ENCODE measurements around a stretch of chr7.

DNA sequence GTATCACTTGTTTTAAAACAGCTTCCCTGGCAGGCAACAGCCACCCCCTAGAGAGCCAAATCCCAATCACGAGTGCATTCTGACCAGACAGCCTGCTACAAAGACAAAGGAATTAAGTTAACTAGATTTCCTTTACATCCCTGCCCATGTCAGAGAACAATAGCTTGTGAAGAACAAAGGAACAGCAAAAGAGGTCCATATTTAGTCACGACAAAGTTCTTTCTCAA is 48.8 kb downstream of the SLC37A3 start:
- PRO-cap, result no peak
- RAMPAGE, long total RNA, result no peak

DNA sequence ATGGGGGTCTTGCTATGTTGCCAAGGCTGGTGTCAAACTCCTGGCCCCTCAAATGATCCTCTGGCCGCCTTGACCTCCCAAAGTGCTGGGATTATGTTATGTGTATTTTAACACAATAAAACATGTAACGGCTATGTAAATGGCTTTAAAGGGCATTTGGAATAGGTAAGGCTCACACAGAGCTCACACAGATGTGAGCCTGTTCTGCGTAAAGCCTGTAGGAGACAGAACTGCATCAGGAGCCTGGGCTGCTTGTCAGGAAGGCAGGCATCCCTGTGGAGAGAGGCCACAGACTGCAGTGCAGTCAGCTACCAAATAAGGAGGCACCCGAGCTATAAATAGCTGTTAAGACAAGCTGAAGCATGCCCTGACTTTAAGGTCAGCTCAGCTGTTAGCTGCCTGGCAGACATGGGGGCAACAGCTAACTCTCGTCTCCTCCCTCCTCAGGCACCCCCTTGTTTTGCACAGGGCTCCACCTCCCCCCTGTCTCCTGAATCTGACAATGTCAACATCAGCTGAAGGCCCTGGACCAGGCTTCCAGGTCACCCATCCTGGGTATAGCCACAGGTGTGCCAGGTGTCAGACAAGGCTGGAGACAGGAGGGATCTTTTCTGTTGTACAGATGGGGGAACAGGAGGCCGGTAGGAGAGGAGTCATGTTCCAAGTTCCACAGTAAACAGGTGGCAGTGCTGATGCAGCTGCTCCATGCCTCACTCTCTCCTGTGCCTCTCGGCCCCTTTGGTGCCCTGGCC is 27.5 kb upstream of the MKRN1 start:
- PRO-cap, result no peak
- RAMPAGE, long total RNA, result no peak

DNA sequence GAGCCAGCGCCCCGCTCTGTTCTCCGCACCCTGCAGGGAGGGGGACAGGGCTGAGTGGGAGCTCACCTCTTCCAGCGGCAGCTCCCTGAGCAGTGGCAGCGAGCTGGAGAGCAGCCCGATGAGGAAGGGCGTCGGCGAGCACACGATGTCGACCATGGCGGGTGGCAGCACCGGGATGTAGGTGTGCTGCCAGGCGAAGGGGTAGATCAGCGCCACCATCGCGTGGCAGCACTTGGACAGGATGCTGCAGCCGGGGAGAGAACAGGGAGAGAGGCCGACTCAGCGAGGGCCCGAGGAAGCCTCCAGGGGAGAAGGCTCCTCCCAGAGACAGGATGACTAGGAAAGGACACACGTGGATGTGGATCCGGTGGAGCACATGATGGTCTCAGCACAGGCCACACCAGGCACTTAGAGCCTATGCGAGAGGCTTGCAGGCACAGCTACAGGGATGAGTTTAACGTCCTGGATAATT is 48.0 kb upstream of the MKRN1 start:
- PRO-cap, result no peak
- RAMPAGE, long total RNA, result no peak

- PRO-cap, result no peak
- RAMPAGE, long total RNA, result no peak
Measured at GRCh38 chr7:140594090-140594740, 46.4 kb downstream of the DENND2A start.

- PRO-cap, result no peak
- RAMPAGE, long total RNA, result no peak
Measured at GRCh38 chr7:140604652-140604894, 36.0 kb downstream of the DENND2A start.

DNA sequence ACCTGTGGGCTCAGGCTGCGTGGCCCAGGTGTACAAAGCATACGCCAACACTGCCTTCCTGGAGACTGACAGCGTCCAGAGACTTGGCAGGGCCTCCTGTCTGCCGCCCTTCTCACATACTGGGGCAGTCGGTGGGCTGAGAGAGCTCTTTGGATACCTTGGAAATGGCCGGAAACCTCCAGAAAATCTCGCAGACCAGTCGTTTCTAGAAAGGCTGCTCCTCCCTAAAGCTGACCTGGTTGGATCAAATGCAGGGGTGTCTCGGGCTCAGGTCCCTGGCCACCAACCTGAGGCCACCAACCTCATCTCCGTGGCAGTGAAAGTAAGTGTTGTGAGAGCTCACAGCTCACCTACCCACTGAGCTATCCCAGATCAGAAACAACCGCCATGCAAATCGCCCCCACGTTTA is 1.2 kb downstream of the ADCK2 start:
- PRO-cap, result no peak
- RAMPAGE, long total RNA, result no peak

DNA sequence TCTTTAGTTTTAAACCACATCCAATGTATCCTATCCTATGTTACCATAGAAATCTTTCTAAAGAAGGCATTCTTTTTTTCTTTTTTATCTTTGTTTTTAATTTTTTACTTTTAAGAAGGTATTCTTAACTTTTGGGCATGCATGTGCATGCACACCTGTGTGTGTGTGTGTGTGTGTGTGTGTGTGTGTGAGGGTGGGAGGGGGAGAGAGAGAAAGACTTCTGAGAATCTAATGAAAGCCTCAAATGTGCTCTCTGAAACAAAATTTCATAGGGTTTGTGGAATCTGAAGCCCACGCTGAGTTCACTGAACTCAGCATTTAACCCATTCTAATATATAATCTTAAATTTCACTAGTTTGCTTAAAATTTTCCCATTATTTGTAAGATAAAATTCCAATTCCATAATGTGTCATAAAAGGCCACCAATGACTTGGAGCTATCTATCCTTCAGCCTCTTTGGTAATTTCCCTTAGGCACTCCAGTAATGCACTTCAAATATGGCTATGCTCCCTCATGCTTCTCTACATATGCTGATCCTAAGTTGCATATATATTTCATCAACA is 112.6 kb downstream of the BRAF start:
- PRO-cap, result no peak
- RAMPAGE, long total RNA, result no peak

- PRO-cap, result no peak
- RAMPAGE, long total RNA, result no peak
Measured at GRCh38 chr7:141302393-141303091, 228.7 kb downstream of the TMEM178B start.

- PRO-cap, result no peak
- RAMPAGE, long total RNA, result no peak
Measured at GRCh38 chr7:141460703-141461381, 90.4 kb upstream of the AGK start.

DNA sequence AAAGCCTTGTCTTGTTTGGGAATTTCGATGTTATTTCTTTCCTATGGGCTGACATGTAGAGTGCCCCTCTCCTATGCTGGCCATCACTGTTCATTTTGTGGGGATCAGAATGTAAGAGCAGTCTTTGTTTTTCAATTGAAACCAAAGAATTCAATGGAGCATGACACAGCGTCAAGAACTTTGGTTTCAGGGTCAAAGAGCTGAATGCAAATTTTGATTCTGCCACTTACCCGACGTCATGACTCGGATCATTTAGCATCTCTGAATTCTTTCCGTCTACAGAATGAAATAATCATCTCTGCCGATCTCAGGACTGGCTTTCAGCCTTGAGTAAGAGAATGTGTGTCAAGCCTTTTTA is 52.6 kb downstream of the DENND11 start:
- PRO-cap, result no peak
- RAMPAGE, long total RNA, result no peak

GRCh38 chr7:142225498-142225854 is 32.4 kb downstream of the PRSS58 start:
- PRO-cap, result no peak
- RAMPAGE, long total RNA, result no peak

- PRO-cap, result no peak
- RAMPAGE, long total RNA, result no peak
Measured at GRCh38 chr7:142320078-142320781, 62.4 kb upstream of the PRSS58 start.

GRCh38 chr7:142556720-142557120 is 192.6 kb upstream of the PRSS1 start:
- PRO-cap, result no peak
- RAMPAGE, long total RNA, result no peak

- PRO-cap, result no peak
- RAMPAGE, long total RNA, result no peak
Measured at GRCh38 chr7:142618612-142619095, 130.6 kb upstream of the PRSS1 start.

- PRO-cap, result no peak
- RAMPAGE, long total RNA, result no peak
Measured at GRCh38 chr7:142646332-142646977, 102.8 kb upstream of the PRSS1 start.

DNA sequence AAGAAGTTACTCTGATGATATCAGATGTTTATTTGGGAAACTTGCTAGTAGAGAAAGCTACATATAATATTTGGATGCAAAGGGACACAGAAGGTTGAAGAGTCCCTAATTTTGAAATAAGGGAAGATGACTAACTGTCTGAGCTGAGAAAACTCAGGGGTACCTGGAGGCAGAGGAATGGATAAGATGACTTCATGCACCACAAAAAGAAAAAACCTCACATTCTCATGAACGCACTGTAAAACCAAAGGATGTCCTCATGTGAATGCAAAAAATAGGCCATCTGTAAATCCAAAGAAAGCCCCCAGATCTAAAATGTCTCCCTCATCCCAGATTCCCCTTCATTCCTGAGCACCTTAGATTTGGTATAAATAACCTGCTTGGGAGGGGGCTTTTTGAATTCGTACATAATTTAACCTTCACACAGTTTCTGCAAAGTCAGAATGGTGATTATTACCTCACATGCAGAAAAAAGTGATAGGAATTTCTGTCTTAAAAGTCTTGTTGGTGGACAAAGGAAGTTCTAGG is 29.4 kb downstream of the PRSS2 start:
- PRO-cap, result no peak
- RAMPAGE, long total RNA, result no peak

DNA sequence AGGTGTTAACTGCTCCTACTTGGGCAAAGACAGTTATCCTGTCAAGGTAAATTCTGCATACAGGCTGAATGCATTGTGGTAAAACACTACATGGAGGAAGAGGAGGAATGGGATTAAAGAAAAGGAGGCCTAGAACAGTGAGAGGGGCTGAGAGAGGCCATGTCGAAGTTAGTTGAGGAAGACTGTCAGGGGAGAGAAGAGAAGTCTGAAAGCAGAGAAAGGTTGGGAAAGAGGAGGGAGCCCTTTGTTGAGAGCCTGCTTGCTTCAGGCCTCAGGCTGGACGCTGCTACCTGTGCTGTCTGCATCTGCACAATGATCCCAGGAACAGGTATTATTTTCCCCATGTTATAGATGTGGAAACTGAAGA is 32.6 kb downstream of the PRSS2 start:
- PRO-cap, result no peak
- RAMPAGE, long total RNA, result no peak

DNA sequence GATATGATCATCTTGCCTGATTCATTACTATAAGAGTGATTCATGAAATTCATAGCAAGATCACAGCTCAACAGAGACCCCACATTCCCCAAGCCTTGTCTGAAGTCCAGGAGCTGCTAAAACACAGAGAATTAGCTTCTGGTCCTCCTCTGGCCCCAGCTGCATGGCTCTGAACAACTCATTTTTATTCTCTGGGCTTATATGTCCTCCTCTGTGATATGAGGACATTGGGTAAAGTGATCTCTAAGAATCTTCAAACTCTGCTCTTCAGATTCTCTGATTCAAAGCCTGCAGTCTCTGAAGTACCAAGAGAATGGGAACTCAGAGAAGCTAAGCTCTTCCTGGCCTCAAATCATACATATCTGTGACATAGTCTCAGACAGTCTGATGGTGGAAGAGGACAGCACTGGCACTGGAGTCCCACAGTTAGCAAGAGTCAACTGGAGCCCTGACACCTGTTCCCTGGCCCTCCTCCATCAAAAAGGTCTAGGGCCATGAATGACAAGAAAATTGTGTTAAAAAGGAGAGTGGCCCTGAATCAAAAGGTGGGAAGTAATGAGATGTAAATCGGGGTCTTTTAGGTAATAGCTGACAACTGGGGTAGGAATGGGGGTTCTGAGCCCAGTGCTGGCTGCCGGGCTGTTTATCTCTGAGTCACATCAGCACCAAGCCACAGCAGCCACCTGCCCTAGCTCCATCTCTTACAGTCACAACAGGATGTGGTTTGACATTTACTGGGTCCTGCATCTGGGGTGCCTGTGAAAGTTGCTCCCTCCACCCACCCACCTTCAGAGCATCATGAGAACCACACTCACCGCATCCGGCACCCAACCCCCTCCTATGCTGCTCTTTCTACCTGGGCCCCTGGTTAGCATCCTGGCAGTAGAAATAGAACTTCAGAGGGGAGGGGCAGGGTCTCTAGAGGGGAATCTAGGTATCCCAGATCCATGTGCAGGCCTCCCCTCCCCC is 37.7 kb downstream of the PRSS2 start:
- PRO-cap, result no peak
- RAMPAGE, long total RNA, result no peak

GRCh38 chr7:142874778-142875249 is 10.7 kb downstream of the TRPV6 start:
- PRO-cap, result no peak
- RAMPAGE, long total RNA, result no peak

DNA sequence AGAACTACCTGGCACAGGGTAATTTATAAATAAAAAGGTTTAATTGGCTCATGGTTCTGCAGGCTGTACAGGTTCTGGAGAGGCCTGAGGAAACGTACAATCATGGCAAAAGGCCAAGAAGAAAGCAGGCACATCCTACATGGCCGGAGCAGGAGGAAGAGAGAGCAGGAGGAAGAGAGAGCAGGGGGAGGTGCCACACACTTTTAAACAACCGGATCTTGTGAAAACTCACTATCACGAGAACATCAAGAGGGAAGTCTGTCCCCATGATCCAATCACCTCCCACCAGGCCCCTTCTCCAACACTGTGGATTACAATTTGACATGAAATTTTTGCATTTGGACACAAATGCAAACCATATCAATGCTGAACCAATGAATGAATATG is 6.1 kb downstream of the TRPV5 start:
- PRO-cap, result no peak
- RAMPAGE, long total RNA, result no peak